ENCODE measurements around a stretch of chr15.

GRCh38 chr15:98777232-98777944, 129.0 kb downstream of the IGF1R start:
- PRO-cap, 2 experiments, result no peak in any of the 2 experiments

- PRO-cap, 2 experiments, result no peak in any of the 2 experiments
Measured at GRCh38 chr15:98797988-98798792, 149.9 kb downstream of the IGF1R start.

GRCh38 chr15:98853561-98854012, 154.0 kb downstream of the PGPEP1L start:
- PRO-cap, 2 experiments, result no peak in any of the 2 experiments

- PRO-cap, 2 experiments, result no peak in any of the 2 experiments
Measured at GRCh38 chr15:98860109-98860696, 147.4 kb downstream of the PGPEP1L start.

- PRO-cap, 2 experiments, result no peak in any of the 2 experiments
Measured at GRCh38 chr15:98877990-98878479, 129.6 kb downstream of the PGPEP1L start.

DNA sequence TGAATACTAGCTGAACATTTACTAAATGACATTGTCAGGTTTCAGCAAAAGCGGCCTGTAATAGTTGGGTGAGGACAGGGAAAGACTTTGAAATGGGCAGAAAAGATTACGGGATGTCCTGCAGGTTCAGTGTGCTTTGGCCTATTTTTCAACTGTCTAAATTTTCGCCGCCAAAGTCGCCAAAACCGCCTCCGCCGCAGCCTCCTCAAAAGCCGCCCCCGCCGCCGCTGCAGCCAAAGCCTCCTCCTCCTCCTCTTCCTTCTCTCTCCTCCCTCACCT, 6.4 kb upstream of the PGPEP1L start:
- PRO-cap, 2 experiments, result no peak in any of the 2 experiments

DNA sequence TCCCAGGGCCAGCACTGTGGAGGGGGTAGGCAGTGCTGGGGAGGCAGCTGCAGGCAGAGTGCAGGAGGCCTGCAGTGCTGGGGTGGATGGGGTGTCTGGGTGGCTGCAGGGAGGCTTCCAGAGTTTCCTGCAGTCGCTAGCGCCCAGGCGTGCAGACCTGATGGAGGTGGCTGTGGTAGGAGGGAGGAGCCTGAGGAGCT, 16.3 kb downstream of the SYNM start:
- PRO-cap, 2 experiments, result no peak in any of the 2 experiments

DNA sequence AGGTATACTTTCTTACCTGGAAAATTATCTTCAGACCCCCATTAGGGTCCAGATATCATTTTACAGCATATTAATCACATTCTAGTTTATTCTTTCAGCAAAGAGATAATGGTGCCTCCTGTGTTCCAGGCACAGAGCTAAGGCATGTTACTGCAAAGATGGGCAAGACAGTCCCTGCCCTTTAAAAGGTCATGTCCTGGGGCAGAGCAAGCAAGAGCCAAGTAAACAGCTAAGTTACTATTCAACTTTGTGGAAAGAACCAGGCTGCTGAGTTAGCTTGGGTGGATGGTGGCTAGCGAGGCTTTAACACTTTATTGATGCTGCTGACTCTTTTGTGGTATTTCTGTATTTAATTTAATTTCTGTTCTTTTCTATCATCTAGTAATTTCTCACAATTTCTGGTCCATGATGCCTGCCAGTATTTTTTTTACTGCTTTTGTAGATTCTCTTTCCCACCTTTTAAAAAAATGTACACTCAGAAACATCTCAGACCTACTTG, 75.0 kb downstream of the LRRC28 start:
- PRO-cap, 2 experiments, result no peak in any of the 2 experiments

DNA sequence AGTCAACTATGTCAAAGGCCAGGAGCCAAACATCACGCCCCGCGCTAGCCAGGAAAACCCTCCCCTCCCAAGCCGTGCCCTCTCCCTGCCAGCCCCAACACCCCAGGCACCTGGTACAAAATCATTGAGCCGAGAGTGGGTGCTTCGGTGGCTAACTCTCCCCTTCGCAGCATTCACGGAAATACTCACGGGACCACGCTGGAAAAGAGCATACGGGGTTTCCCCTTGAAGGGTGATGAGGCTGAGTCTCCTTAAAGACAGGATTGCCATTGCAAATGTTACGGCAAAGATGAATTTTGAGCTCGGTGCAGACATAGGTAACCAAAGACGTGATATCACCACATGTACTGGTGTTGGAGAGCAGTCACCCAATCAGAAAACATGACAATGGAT, 123.1 kb upstream of the MEF2A start:
- PRO-cap, 2 experiments, result no peak in any of the 2 experiments

DNA sequence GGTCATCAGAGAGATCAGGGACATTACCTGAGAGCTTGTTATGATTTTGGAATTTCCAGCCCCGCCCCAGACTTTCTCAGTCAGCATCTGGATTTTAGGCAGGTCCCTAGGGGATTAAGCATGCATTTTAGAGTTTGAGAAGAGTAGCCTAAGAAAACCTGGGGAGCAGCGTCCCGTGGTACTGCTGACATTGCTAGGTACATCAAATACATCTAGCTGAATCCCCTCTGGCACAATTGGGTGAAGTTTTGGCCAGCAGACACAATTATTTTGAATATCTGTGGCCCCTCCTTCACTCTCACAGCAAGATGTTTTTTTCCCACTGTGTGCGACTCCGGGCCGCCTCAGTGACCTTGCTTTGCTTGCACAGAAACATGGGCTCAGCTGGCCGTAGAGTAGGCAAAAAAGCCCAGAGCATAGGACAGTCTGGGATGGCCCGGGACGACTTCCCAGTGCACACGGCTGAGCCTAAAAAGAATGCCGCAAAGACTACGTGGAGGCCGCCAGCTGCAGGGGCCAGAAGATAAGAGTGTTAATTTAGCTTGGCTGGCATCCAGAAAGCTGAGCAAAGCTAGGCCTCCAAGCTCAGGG, 58.6 kb upstream of the MEF2A start:
- PRO-cap, 2 experiments, result no peak in any of the 2 experiments

GRCh38 chr15:99508948-99509296, 56.9 kb upstream of the MEF2A start:
- PRO-cap, 2 experiments, result no peak in any of the 2 experiments

DNA sequence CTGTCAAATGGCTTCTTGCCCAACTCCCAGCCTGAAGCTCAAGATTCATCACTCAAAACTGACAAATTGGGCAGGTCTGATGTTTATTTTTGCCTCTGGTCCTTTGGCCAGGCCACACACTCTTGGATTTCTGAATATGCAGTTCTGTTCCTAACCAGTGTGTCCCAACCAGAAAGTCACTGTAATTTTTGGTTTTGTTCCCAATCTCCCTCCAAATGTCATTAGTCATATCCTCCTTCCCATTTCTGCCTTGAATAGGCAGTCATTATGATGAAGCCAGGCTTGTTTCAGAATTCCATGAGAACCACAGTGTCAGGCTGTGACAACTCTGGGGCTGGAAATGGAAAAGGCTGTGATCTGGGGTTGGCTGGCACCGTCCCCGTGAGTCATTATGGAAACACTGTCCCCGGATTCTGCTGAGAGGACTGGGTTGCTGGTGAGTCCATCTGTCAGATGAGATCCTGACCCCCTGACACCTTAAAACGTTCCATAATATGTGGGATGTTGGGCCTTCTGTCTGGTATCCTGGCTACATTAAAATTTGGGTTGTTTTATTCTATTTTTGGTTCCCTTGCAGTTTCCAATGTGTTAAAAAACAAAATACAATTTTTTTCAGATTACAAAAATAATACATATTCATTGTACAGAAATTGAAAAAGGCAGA, 29.1 kb upstream of the MEF2A start:
- PRO-cap, 2 experiments, result no peak in any of the 2 experiments

- PRO-cap, 2 experiments, result no peak in any of the 2 experiments
Measured at GRCh38 chr15:99546713-99547144, 19.1 kb upstream of the MEF2A start.

GRCh38 chr15:99633751-99634502, 68.1 kb downstream of the MEF2A start:
- PRO-cap, 2 experiments, result no peak in any of the 2 experiments

DNA sequence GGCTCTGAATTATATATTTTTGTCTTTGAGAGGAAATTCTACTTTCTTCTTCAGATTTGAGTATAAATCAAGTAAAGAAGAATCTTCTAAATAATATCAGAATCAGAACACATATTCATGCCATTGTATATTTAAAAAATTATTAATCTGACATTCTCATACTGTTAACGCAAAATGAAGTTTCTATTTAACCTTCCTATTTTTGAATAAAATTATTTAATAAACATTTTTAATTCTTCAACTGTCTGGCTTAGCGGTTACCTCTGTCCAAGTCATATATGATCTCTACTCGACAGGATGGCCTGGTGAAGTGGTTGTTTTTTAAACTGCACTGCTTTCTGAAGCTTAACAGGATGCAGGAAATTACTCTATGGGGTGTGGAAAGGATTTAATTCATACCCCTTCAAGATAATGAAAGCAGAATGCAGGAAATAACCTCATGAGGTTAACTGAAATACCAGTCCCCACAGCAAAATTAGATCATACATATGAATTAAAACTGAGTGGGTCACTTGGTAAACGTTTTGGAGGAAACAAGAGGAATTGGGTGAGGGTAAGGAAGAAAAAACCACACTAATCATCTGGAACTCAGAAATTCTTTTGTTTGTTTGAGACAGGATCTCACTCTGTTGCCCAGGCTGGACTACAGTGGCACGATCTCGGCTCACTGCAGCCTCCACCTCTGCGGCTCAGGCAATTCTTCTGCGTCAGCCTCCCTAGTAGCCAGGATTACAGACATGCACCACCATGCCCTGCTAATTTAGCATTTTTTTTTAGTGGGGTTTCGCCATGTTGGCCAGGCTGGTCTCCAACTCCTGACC, 50.2 kb downstream of the LYSMD4 start:
- PRO-cap, 2 experiments, result no peak in any of the 2 experiments

GRCh38 chr15:99723729-99724635, 9.3 kb downstream of the LYSMD4 start:
- PRO-cap, 2 experiments, result no peak in any of the 2 experiments

DNA sequence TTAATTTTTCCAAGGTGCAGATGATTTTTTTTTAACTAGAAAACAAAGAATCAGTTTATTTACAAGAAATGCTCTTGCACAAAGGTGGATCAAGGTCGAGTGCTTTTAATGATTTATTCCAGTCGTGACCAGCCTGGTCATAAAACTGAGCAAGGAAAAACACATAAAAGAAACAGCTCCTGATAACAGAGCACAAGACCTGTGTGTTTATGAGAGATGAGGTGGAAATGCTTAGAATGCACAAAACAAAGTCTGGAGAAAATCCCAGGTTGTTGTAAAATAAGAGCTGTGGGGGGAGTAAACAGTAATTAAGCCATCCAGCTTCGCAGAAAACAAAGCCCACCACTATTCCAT, 139.5 kb downstream of the ADAMTS17 start:
- PRO-cap, 2 experiments, result no peak in any of the 2 experiments

DNA sequence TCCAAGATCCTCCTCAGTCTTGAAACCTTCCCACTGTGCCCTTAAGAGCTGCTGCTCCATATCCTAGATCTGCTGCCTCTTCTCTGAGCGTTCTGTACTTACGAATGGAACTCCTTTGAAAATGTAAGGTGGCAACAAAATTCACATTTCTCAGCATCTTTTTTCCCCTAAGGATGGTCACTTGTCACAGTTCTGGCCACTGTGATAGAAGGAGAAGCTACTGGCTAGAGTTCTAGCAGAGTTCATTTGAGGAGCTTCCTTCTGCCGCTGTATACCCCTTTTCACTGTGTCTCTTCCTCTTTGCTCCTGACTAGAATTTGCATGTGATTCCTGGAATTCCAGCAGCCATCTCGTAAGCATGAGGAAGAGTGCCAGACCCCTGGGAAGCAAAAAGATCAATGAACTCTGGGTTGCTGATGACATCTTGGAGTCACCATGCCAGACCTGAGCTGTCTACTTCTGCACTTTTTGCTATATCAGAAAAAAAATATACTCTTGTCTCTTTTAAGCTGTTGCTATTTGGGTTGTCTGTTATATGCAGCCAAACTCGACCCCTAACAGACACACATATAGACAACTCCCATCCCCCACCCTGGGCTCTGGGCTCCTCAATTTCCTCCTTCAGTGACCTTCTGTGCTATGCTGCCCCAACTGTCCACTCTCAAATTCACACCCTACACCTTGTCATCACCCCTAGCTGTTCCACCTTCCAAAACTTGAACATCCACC, 3.6 kb upstream of the ADAMTS17 start:
- PRO-cap, 2 experiments, result no peak in any of the 2 experiments

- PRO-cap, 2 experiments, result no peak in any of the 2 experiments
Measured at GRCh38 chr15:100349219-100349545, 7.4 kb upstream of the ADAMTS17 start.

DNA sequence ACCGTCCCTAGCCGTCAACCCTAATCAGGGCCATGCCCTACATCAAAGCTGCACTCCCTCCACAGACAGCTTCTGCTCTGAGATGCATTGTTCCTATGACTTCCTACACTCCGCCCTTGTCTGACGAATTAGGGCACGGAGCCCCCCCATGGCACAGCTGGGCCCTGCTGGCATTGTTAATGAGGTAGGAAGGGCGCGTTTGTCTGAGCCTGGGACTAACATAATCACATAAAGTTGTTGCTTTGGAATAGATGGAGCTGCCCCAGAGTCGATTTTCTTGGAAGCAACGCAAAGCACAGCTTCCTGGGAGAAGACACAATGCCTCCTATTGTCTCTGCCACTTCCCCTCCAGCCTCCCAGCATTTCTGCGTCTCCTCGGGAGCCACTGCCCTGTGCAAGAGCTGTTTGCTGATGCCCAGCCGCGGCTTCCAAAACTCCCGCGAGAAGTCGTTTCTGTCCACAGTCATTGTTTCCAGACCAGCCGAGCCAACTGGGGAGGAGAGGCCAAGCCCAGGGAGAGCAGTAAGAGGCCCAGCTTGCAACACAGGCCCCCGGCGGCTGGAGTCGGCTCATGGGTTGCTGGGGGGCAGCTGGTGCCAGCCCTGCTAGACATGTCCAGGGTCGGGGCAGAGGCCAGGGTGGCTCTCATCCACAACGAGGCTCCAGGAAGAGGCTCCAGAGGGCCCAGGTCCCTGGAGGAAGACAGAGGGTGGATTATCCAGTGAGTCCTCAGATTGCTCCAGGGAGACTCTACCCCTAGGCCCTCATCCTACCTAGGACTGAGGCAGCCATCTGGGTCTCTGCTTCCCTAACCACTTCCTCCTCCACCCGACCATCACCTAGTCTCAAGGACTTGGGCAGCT, 18.0 kb upstream of the ALDH1A3 start:
- PRO-cap, 2 experiments, result no peak in any of the 2 experiments

All from Colon Carcinoma Metastatic in the Brain (tissue), 2 donors.